ENCODE measurements around a stretch of chr2.

DNA sequence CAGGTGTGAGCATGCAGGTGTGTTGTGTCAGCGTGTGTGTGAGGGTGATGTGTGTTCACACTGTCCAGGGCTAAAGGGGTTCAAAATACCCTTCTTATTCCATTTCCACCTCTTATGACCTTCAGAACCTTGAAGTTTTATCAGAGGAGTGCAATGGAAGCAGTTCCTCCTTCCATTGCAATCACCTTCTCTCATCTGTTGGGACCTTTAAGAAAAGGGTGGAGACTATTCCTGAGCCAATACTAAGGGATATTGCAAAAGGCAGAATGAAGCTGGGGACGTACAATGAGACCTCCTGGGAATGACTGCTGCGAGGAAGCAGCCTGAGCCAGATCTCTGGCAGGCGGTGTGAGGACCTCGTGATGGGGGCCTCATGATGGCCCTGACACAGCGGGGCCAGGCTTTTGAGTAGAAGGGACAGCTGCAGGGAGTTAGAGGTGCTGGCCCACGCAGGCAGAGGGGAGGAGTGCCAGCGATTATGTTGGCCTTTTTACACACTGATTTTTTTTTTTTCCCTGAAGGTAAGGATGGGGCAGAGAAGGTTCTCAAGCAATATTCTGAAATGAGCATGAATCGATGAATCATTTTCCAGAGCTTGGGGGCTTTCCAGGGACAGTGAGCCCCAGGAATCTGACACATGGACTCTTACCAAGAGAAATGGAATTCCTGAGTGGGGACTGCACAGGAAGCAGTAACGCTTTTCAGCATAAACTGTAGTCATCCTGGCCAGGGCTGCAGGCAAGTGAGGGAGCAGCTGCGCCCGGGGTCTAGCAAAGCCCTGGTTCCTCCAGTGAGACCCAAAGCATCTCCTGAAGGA, 40.0 kb upstream of the LAPTM4A start:
- PRO-cap: no peak

GRCh38 chr2:20113855-20114491, 62.5 kb upstream of the LAPTM4A start:
- PRO-cap: no peak

- PRO-cap: no peak
Measured at GRCh38 chr2:20156653-20157510, 68.0 kb downstream of the SDC1 start.

DNA sequence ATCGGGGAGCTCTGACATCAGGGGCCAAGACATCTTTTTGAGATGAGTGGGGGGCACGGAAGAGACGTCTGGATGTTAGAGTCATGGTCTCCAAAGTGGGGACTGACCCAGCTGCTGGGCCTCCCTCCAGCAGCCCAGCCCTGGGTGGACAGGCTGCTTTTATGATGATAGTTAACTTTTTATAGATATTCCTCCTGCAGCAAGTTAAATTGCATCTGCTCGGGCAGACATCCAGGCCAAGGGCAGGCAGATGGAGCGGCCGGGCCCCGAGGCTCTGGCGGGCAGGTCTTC, 56.6 kb downstream of the SDC1 start:
- PRO-cap: no peak

DNA sequence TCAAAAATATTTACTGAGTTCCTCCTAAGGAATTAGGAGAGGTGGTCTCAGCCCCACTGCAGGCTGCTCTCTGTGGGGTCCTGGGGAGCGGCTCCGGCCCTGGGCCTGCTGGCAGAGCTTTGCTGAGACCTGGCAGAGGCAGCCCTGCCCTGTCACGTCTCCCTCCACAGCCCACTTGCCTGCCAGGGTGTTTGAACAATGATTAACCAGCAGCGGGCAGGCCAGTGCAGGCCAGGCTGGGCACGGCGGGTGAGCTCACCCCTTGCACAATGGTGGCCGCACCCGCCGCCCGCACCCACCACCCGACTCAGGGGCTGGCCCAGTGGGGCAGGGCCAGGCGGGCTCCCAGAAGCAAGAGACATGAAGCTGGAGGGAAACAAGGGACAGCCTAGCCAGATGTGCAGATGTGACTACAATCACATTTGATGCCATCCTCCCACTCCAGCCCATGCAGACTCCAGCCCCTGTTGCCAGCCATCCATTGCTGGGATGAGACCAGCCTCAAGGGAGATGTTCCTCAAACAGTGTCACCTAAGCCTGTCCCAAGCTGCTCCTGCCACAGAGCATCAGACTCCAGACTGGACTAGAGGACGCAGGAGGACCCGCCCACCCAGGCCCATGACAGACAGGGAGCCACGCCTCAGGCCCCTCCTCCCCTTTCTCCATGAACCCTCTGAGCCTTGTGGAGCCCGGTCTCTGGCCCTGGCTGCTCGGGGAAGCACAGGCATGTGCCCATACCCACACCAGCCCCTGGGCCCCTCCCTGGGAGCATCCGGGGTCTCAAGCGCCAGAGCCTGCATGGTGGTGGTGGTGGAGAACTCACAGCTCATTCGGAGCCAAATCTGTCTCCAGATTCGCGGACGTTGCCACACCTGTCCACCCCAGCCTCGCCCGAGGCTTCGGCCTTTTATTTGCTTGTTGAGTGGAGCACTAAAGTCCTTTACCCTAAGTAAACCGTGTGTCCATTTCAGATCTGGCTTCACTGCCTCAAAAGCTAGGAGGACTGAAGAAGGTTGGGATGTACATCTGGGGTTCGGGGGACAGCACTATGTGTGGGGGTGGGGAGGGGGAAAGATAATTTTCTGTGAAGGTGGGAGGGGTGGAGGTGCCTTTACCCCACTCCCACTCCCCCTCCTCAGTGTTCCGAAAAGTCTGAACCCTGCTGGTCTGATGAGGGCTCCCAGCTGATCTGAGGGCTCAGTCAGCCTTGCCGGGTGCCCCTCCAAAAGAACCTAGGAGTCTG, 44.9 kb downstream of the SDC1 start:
- PRO-cap: no peak

DNA sequence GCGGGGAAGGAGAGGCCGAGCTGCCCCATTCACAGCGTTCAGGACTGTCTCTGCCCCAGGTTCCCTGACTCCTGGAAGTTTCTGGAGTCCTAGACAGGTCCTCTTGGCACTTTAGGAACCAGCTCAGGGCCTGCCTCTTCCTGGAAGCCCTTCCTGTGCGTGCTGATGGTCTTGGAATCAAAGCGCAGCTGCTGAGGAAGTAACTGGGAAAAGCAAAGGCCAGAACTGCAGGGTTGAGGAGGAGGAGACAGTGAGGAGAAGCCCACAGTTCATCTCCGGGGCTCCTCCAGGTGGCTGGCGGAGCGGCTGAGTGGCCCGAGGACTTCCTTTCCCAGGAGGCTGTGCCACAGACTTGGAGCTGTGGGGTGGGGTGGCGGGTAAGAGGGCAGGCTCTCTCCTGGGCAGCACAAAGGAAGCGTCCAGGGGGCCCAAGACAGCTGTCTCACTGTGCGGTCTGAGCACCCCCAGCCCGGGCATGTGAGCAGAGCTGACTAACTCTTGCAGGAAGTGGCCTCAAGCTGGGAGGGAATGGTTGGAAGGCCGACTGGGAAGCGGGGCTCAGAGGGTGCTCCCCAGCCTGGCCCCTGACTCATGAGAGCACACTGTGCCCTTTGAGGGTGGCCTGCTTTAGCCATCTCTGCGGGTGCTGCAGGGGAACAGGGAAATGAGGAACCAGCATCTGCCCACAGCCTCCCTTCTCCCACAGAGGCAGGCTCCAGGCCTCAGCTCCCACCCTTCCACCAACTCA, 39.4 kb downstream of the SDC1 start:
- PRO-cap: no peak

- PRO-cap: no peak
Measured at GRCh38 chr2:20192580-20193314, 32.2 kb downstream of the SDC1 start.

DNA sequence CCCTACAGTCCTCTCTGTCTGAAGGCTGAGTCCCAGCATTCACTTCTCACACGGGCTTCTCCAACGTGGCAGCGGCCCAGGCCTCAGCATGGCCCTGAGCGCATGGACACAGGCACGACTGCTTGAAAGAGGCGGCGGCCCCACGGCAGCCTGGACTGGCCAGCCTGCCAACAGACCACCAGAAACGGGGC, 23.2 kb downstream of the SDC1 start:
- PRO-cap: no peak

GRCh38 chr2:20218688-20219810, 5.9 kb downstream of the SDC1 start:
- PRO-cap: no peak

- PRO-cap: no peak
Measured at GRCh38 chr2:20222811-20223805, 1.8 kb downstream of the SDC1 start.

GRCh38 chr2:20329043-20329893, 21.4 kb downstream of the PUM2 start:
- PRO-cap: no peak

- PRO-cap: no peak
Measured at GRCh38 chr2:20370209-20370708, 19.6 kb upstream of the PUM2 start.

- PRO-cap: no peak
Measured at GRCh38 chr2:20444569-20445161, 2.2 kb upstream of the RHOB start.

- PRO-cap: bidirectional peak, plus-strand start at chr2:20447074, minus-strand start at chr2:20446893
Measured at GRCh38 chr2:20446593-20446995, 280 bp upstream of the RHOB start.

- PRO-cap: no peak
Measured at GRCh38 chr2:20449445-20450018, 2.7 kb downstream of the RHOB start.

DNA sequence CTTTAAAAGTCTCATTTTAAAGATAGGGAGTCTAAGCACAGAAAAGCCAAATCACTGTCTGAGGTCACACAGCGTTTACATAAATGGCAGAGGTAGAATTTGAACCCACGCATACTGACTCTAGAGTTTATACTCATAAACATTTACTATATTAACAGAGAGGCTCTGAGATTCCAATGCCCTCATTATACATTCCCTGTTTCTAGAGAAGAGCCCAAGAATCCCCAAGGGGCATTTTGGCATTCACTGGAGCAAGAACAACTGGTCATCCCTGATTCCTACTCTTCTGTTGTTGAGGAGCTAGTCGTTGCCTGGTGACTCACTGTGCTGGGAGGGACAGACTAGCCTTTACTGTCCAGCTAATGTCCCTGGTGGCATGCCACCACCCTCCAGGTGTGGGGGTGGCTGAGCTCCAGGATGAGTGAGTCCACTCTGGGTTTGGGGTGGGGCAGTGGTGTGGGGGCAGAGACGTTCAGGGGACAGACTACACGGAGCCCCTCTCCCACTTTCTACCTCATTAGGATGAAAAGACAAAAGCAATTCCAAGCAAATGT, 49.2 kb downstream of the RHOB start:
- PRO-cap: no peak

GRCh38 chr2:20542755-20543945, 96.3 kb downstream of the RHOB start:
- PRO-cap: bidirectional peak, plus-strand start at chr2:20543478, minus-strand start at chr2:20543437

GRCh38 chr2:20551161-20551784, 99.6 kb downstream of the HS1BP3 start:
- PRO-cap: no peak

DNA sequence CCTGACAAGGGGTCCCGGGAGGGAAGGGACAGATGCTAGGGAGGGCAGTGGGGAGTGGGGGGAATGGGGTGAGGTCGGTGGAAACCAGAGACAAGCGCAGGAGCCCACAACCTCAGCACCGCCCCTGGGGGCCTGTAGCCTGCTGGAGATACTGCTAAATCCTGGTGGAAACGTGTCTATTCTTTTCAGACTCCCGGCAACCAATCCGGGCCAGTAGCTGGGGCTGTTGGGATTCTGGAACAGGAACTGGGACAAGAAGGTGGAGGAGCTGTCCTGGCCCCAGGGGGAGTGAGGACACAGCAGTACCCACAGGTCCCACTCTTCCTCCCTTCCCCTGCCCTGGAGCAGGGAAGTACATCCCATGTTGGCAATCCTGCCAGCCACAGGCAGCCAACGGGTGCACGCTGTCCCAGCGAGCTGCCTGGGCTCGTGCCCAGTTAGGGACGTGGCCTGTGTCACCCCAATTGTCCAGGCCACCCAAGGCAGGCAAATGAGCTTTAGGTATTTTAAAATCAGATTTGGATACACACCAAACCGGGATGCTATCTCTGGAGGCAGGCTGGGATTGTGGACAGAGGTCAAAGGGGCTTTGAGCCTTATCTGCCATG, 51.8 kb downstream of the HS1BP3 start:
- PRO-cap: no peak

DNA sequence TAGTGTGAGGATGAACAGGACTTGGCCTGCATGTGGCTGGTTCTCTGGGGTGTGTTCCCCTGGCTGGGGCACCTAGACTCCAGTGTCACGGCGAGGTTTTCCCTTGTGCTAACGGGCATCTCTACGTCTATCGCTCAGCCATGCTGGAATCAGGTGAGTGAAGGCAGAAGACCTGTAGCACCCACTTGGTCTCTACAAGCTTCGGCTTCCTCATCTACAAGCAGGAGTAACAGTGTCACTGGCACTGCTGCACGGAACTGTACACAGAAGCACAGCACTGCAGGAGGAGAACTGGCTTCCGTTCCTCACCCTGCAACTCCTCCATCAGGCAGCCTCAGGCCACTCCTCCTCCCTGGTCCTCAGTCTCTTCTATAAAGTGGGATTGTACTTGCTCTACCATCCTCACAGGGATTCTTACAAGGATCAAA, 30.6 kb downstream of the HS1BP3 start:
- PRO-cap: no peak

All from neuron (in vitro differentiated cells).